ENCODE results near the genes TENT2, SPZ1 and MSH3.

DNA sequence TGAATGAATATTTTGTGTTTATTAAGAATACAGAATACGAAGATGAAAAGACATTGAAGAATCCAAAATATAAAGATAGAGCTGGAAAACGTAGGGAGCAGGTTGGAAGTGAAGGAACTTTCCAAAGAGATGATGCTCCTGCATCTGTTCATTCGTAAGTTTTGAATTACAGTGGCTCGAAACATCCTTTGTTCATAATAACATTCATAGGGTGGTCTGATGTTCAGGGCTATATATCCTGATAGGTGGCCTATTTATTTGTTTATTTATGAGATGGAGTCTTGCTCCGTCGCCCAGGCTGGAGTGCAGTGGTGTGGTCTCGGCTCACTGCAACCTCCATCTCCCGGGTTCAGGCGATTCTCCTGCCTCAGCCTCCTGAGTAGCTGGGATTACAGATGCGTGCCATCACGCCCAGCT, 27.5 kb downstream of the ZBED3 start:
- PRO-cap: no peak

DNA sequence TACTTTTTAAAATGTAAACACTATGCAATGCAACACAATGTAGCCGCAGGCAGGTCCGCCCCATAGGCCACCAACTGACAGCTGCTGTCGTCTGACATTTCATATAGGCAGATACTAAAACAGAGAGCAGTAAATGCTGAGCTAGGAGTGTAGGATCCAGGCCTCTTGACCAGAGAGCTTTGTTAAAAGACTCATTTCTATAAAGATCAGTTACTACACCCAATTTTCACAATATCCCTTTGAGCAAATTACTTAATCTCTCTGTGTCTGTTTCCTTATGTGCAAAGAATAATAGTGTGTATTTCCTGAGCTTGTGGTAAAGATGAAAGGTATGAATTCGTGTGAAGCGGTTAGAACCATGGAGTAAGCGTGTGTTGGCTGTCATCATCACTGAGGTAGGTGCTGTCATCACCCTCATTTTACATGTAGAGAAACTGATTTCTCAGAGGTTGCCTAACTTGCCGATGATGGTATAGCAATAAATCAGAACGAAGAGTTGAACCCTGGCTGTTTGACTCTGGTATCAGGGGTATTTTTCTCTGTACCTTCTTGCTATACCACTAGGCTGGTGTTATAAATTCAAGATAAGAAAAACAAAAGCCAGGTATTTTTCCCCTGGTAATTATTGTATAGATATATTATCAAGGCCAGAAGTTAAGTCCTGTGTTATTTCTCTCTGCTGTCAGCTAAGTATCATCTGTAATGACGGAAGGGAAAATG, 55.1 kb upstream of the PDE8B start:
- PRO-cap: no peak

DNA sequence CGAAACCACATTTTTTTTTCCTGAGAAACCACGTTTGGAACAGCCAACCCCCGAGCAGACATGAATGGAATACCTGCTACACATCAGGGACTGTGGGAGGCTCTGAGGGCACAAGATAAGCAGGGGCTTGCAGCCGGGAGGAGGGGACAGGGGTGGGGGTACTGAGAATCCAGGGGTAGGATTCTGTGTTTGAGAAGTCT, 133.2 kb downstream of the WDR41 start:
- PRO-cap: no peak

GRCh38 chr5:77620229-77620854, 18.2 kb downstream of the OTP start:
- PRO-cap: no peak

DNA sequence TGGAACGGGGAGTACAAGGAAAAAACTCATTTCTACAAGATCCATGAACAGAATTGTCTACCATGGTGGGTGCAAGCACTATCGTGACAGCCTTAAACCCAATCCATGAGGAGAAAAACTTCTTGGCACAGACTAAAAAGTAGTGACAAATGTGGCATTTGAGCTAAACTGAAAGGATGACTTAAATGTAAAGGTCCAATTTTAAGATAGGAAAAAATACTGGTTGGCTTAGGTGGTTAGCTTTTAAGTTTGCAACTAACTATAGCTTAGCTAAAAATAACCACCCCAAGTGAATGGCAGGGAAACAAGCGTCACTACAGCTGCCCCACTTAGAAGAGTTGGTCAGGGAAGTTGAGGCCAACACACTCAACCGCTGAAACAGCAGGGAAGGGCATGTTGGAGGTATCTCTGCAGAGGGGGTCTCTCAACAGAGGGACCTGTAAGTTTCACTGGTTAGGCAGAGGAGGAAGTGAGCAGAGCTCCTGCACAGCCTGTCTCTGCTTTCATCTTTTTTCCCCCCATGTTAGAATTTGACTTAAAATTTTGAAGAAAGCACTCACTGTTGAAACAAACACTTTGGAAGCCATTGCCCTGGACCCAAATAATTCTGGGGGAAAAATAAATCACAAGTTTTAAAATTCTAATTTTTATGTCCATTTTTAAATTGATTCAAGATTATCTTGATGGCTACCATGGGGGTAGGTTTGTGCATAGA, 75.3 kb downstream of the LHFPL2 start:
- PRO-cap: no peak

- PRO-cap: no peak
Measured at GRCh38 chr5:78647831-78648479, 617 bp downstream of the LHFPL2 start.

DNA sequence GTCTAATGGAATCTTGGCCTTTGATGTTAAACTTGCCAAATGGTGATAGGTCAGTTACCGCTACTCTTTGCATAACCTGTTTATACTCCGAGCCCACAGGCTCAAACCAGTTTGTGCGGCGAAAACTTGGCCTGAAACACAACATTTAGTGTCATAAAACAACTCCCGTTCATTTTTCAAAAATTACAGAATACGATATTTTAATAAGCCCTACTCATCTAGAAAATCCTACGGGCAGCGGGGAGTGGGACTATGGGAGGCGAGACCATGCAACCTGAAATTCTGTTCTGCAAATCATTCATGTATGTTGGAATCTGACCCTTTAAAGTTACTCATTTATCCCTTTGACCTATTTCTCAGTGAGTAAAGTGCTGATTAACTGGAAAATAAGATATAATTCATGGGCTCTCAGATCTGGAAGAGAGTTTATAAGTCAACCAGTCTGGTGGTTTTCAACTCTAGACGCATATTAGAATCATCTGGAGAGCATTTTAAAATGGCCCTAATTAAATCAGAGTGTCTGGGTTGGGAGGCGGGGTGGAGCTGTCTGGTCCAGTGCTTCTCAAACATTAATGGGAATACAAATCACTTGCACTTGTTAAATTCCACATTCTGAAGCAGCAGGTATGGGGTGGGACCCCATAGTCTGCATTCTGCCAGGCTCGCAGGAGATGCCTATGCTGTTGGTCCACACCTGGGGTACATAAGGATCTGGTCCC, 38.4 kb downstream of the DMGDH start:
- PRO-cap: no peak

DNA sequence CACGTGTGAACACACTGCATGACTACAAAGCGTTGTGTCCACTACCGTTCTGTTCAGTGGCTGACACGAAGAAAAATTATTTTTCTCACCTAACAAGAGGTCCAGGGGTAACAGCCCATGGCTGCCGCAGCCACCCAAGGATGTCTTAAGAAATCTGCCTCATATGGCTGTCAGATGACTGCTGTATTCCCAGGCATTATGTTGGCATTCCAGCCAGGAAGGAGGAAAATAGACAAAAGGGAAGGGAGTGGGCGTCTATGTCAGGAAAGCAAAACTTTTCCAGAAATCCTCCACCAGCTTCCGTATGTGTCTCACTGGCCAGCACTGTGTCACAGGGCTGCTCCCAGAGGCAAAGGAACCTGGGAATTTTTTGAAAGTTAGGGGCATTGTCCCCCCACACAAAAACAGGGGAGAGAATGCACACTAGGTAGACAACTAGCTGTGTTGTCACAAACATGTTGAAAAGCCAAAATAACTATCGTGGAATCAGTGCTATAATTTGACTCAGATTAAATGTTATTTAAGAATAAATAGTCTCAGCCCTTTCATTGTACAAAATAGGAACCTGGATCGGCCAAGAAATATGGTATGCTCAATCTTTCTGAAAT, 7.3 kb downstream of the BHMT2 start:
- PRO-cap: no peak

DNA sequence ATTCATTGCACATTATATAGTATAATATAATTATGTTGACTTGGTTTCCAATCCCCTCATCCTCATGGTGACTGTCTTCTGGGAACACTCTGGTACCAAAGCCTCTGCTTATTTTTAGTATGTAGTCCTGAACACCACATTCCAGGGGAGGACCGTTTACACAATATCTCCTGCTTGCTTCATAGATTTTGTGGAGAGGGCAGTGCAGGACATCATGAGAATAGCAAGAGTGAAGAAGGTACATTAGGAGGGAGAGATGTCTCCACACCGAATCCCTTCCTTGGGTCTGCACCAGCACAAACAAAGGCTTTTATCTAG, 20.5 kb upstream of the BHMT start:
- PRO-cap: no peak

- PRO-cap: no peak
Measured at GRCh38 chr5:79143824-79144486, 32.3 kb downstream of the BHMT start.

DNA sequence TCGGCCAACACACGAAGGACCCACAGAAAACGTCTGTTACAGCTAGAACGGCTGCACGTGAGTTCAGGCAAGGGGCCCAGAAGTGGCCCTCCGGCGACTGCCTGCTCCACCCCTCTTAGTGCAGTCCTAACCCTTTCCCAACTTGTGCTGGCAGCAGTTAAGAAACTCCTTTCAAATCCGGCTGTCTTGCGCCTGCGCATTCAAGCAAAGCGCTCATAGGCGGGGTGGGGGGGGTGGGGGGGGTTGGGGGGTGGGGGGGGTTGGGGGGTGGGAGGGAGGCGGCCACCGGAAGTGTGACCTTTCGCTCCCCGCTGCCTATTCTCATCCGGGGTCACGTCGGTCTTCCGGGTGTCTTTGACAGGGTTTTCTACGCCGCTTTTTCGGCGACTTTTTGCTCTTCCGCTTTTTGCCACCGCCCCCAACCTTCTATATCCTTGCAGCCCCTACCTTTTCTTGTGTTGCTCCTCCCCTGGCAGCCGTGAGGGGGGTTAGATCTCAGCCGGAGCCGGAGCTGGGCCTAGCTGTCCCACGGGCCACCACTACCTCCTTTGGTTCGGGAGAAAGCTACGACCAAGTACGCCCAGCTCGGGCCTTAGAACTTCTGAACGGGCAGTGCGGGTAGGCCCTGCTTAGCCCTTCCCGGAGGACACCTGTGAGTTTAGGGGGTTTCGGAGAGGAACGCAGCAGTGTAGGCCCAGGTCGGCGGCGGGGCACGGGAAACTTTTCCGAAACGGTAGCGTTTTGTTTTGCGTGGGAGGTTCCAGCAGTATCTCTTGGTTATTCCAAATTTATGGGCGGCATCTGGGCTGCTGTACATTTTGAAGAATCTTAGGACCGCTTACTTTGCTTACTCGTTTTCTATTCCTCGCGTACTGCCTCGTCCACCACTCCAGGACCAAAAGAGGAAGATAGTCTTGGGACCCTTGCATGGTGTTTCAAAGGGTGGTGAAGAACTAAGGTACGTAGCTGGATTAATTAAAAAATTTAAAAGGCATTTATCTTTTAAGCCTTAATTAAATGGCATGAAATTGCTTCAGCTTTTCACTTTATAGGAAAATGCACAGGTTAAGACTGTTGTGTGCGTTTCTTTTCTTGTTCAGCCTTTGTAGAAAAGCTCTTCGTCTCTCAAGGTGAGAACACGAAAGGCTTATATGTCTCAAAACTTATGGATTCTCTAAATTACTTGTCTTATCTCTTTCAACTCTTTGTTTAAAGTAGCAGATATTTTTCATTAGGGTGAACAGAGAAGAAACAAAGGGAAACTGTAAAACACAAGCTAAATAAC, at the start of gene TENT2:
TSS of gene TENT2 (plus strand) at position 324 of the 1,285 bp plus-strand sequence.
- PRO-cap: bidirectional peak, plus-strand start at position 351 of the sequence, minus-strand start at position 144 of the sequence

- PRO-cap: no peak
Measured at GRCh38 chr5:79619524-79620137, 7.4 kb downstream of the TENT2 start.

DNA sequence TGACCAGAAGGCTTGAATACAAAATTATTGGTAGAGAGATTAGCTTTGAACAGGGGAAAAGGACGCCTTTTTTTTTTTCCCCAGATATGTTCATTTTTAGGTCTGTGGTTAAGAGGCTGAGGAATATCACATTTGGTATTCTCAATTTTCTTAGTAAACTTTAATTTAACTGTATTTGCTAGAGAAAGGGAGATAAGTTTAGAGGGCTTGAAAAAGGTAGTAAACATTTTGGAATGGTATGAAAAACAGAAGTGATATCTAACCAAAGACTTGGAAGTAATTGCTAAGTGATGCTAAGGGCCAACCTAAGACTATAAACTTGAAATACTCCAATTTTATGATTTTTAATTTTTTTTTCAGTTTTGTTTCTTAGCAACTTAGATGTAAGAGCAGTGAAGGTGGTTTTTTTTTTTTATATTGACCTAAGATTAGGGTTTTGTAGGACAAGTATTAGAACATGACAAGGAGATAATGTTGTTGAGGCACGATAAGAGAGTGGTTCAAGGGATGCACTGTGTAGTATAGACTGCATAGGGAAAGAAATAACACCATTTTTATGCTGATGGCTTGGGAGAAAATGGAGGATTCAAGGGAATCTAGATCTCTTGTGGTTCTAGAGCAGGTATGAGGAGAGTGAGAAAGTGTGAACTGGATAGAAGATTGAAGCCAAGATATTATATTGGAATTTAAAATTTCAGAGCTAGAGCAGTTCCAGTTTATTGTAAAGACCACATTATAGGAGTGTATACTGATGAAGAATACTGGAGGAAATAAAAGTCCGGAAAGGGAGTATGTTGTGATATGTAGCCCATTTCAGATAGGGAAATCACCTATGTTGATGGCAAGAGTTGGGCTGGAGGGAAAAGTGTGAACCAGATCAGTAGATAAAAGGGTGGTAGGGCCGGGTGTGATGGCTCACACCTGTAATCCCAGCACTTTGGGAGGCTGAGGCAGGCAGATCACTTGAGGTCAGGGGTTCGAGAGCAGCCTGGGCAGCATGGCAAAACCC, 27.1 kb downstream of the TENT2 start:
- PRO-cap: no peak

- PRO-cap: no peak
Measured at GRCh38 chr5:79775289-79775687, 85.7 kb downstream of the CMYA5 start.

DNA sequence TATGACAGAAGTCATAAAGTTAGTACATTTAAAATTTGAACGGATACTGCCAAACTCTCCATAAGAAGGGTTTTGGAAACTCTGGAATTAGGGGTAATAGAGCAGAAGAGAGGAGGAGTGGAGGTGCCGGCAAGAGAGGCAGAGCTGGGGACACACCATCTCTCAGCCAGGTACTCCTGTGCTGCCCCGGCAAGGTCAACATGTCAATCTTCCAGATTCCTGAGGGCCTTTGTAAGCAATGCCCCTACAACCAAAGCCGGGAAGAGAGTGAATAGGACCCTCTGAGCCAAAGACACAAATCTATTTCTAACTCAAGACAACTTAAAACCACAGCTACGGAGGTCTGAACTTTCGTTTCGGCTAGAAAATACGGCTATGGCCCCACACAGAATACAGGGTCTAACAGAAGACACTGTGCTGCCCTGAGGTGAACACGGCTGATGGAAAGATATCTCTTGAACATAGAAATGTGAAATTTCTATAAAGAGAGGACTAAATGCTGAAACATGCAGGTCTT, 66.7 kb downstream of the SERINC5 start:
- PRO-cap: no peak

GRCh38 chr5:80230831-80231273, 25.0 kb downstream of the SERINC5 start:
- PRO-cap: no peak

DNA sequence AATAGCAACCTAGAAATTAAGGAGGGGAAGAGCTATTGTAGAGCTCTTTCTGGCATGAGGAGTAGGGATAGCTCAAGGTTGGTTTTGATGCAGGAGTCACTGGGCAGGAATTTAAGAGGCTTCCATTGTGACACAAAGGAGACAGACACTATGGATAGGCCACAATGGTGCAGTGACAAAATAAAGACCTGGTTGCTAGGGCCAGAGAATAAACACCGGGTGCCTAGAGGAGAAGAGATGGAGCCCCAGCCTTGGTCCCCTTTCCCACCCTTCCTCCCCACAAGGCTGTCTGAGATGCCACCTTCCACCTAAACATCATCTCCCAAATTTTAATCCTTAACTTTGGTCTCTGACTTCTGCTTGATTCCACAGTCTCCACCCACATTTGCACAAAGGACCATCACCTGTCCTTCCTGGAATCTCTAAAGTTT, at the start of gene SPZ1:
TSS of gene SPZ1 (plus strand) at position 238 of the 431 bp plus-strand sequence.
- PRO-cap: no peak

- PRO-cap: bidirectional peak, plus-strand start at chr5:80408581, minus-strand start at chr5:80408511
Measured at GRCh38 chr5:80408151-80408930, 477 bp downstream of the ZFYVE16 start.

DNA sequence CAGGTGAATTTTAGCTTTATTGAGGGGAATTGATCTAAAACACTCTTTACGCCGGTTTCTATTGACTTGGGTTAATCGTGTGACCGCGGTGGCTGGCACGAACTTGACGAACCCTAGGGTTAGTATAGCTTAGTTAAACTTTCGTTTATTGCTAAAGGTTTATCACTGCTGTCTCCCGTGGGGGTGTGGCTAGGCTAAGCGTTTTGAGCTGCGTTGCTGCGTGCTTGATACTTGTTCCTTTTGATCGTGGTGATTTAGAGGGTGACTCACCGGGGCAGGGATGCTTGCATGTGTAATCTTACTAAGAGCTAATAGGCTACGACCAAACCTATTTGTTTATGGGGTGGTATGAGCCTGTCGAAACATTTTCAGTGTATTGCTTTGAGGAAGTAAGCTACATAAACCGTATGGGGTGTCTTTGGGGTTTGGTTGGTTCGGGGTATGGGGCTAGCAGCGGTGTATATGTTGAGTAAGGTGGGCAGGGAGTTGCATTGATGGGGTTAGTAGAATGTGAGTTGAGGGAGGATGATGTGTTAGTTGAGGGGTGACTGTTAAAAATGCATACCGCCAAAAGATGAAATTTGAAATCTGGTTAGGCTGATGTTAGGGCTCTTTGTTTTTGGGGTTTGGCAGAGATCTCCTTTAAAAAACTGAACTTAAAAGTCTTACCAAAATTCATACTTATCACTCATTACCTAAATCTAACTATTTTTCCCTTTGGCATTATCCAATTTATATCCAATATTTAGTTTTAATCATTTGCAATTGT, 2.5 kb upstream of the MSH3 start:
- PRO-cap: no peak

GRCh38 chr5:80653989-80654864, at the start of gene MSH3:
Gene MSH3 (plus strand): TSS chr5:80654652.
- PRO-cap: unidirectional peak, plus-strand start at chr5:80654652